ENCODE results near the genes NUTM2F, MFSD14B and FBP1.

GRCh38 chr9:93503782-93504423, 50.5 kb upstream of the FAM120AOS start:
- PRO-cap: no peak

DNA sequence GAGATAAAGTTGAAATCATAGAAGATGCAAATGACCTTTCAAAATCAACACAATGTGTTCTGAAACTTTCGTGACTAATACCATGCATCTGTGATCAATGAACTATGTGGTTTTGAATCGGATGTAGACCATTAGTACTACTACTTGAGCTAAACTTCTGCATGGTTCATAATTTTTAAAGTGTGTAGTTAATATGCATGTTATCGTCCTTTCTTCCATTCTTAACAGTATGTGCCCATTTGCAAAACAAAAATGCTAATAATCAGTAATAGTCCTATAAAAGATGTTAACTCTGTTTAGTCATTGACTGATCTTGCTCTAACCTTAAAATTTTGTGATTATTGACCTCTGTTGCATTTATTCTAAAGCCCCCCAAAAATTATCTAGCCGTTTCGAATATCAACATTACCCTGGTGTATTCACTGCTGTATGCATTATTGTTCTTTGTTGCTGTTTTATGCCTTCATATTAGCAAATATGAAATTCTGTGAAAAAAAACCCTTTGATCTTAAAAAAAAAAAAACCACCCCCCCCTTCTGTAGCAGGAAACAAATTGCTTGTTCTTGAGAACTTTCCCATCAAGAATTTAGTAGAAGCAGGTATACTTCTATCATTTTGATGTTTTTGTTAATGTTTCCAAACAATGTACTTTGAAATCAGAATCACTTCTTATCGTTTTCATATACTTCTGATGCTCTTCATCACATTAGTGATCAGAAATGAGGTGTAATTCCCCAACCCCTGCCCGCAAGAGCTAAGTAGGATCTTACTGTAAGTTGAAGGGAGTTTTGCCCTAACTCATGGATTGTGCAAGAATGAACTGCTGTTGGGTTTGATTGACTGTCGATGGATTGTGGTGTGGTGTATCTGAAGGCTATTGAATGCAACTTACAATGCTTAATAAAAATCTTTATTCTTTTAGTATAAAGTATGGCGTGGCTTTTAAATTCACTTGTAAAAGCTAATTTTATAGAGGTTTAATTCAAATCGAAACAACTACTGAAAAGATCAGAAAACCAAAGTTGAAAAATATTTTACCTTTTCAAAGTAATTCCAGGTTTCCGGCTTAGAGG, 10.9 kb upstream of the PHF2 start:
- PRO-cap: no peak

- PRO-cap: no peak
Measured at GRCh38 chr9:93575161-93575672, 1.2 kb upstream of the PHF2 start.

DNA sequence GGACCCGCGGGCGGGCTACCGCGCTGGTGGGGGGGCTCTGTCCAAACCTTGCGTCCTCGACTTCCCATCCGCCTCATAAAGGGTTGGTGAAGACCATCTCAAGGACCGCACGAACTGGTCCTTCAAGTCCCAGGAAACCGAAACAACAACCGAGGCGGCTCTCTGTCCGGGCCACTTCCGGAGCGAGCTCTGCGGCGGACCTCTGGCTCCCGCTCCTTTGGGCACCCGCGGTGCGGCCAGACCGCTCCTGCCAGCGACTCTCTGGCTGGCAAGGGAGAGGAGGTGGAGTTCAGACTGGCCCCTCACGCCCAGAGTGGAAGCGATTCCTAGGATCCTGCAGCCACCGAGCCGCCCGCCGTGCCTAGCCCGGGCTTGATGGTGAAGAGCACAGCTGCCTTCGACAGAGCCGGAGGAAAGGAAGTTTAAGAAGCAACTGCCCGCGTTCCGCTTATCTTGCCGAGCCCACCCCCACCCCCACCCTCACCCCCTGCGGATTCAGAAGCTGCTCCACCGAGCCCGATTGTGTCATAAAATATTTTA, 4.0 kb downstream of the BARX1 start:
- PRO-cap: no peak

- PRO-cap: no peak
Measured at GRCh38 chr9:94173576-94174416, 85.3 kb upstream of the ZNF169 start.

DNA sequence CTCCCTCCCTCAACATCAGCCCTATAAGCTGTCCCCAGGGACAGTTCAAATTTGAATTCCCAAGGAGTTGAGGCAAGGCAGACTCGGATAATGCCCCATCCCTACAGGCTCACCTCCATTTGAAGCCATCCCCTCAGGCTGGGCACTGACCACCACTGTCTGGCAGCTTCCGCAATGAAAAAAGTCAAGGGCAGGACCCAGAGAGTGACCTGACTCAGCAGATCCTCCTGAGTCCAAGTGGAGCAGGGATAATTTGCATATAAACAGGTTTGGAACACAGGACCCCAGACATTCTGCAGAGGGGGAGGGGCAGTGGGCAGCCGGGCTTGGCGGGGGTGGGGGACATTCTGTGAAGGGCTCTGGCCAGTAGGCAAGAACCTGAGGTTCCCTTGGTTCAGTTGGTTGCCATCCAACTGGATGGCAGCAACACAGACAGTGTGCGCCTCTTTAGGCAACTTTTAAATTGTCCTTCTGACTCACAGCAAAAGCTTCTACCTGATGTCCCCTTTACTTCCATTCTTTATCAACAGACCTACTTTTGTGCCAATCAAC, at the start of gene NUTM2F:
Gene NUTM2F, minus strand, starts transcription at position 150 of the 552 bp plus-strand sequence.
- PRO-cap: no peak

- PRO-cap: bidirectional peak, plus-strand start at chr9:94374569, minus-strand start at chr9:94374297
Measured at GRCh38 chr9:94374098-94375053, at the start of gene MFSD14B. MFSD14B (plus strand) TSS chr9:94374569.

DNA sequence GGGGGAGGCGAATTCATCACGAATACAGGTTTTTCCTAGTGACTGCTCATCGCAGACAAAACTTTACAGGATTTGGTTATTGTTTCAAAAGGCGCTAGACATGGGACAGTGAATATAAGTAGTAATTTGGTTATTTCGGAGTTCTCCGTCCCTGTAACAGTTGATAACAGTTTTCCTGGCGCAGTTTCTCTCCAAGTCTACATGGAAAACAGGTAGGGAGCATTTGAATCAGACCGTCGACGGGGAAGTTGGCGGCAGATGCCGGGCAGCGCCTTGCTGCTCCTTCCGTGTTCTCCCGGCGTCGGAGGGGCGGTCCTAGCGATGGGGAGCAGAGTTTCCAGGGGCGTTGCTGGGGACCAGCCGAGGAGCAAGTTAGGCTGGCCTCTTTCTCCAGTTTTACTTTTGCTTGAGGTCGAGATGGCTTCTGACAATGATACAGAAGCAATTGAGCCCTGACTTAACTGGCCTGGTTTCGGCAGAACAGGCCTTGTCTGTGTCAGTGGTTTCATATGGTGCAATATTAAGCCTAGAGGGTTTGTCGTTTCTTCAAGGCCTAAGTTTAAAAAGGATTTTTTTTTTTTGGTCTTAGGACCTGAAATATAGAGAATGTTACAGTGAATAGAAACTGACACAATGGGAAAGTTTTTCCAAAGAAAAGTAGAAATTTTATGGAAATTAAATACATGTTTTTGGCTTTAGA, 835 bp downstream of the MFSD14B start:
- PRO-cap: no peak

- PRO-cap: no peak
Measured at GRCh38 chr9:94631492-94631909, 7.8 kb downstream of the FBP1 start.

DNA sequence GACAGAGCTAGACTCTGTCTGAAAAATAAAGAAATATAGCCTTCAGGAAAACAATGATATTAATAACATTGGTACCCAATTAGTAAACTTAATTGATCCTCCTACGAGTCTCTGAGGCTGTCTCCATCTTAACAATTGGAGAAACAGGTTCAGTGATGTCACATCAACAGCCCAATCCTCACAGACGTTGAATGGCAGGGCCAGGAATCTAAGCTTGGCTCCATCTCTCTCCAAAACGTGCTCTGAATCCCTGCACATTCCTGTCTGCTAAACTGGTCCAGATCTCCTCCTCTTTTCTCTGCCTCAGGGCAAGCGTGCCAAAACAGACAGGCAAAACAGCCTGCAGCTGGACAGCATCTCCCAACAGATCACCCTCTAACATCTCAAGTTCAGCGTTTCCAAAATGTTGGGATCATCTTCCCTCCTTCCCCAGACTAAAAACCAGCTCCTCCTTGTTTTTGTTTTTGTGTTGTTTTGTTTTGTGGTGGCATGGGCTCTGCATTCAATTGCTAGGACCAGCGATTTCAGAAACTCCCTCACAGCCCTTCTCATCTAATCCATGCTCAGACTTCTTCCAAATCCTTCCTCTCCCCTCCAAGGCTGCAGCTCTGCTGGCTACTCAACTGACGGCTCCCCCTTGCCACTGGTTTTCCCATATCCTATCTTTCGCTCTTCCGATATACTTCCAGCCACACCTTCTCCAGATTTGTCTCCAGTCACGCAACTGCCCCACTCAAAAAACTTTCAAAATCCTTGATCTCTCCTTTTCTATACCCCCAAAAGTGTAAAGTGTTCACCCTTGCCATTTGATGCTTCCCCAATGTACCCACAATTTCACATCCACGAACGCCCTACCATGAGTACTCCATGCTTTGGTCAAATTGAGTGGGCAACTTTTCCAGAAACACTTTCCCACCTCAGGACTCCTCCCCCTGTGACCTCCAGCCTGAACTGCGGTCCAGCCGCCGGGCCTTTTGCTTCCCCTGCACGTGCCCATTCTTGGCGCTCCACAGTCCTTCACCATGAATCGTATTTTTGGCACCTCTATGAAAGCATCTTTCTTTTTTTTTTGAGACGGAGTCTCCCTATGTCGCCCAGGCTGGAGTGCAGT, 6.3 kb downstream of the FBP1 start:
- PRO-cap: no peak

- PRO-cap: no peak
Measured at GRCh38 chr9:94638100-94638885, 1.0 kb downstream of the FBP1 start.

DNA sequence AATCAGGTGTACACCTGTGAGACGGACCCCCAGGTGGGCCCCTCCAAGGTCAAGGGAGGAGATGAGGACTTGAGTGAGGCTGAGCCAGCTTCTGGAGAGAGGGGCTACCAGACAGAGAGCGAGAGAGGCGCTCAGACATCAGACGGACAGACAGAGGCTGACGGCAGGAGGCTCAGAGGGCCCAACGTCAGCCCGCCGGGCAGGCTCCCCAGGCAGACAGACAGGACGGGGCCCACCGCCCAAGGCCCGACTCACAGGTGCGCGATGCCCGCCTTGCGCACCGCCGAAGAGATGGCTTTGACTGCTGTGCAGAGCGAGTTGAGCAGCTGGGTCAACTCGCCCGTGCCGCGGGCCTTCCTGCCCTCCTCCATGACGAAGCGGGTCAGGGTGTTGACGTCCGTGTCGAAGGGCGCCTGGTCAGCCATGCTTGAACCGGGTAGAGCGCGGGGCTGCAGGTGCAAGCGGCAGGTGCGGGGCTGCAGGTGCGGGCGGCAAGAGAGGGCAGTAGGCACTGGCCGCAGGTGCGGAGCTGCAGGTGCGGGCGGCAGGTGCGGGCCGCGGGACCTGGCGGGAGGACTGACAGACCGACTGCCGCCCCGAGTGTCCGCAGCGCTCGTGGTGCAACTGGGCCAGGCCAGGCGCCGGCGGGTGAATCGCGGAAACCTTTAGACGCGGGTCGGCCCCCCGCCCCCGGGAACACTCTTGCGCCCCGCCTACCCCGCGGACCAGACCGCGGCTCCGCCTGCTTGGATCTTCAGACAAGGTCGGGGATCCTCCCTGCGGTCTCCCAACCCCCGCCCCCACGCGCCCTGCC, at the start of gene FBP1:
Gene FBP1, minus strand, starts transcription at position 633 of the 814 bp plus-strand sequence.
- PRO-cap: bidirectional peak, plus-strand start at position 402 of the sequence, minus-strand start at position 288 of the sequence; bidirectional peak, plus-strand start at position 757 of the sequence, minus-strand start at position 605 of the sequence

GRCh38 chr9:94655762-94656207, 16.5 kb upstream of the FBP1 start:
- PRO-cap: no peak

GRCh38 chr9:94864997-94865530, 138.6 kb downstream of the AOPEP start:
- PRO-cap: no peak

- PRO-cap: no peak
Measured at GRCh38 chr9:94882789-94883323, 156.4 kb downstream of the AOPEP start.

DNA sequence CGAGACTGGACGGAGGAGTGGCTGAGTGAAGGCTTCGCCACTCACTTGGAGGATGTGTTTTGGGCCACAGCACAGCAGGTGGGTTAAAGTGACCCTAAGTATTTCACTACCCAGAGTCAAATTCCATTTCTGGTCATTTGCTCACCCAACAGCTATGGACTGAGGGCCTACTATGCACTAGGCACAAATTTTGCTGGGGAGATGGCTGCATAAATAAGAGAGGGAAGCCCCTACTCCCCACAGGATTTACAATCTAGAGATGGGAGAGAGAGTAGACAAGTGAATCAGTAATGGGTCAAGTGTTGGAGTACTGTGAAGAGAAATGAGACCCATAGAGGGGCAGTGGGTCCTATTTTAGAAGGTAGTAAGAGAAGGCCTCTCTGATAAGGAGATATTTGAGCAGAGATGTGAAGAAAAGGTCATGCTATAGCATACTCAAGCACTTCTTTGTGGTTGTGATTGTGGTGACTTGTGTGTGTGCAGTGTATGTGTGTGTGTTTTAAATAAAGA, 197.7 kb downstream of the AOPEP start:
- PRO-cap: no peak

DNA sequence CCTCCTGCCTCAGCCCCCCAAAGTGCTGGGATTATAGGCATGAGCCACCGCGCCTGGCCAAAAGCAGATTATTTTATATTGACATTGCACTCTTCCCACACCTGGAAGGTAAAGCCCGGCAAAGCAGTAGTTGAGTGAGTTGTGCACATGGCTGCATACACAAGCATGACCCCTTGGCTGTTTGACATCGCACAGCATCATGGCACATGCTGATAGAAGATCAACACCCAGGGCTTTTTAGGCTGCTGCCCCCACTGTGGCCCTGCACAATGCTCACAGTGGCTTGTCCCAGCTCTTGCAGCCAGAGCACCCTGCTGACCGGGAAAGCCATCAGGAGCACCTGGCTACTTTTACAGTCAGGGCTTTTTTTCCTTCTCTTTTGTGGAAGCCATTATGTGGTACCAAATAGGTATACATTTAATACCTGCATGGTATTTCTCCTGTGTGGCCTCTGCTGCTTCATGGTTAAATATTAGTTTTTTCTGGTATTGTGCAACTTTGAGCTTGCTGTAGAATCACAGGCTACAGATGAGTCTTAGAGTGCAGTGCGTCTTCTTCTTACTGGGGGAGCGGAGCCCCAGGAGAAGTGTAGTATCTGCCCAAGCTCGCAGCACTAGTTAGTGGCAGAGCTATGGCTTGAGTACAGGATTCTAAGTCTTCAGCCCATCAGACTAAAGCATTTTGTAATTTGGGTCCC, 264.5 kb downstream of the AOPEP start:
- PRO-cap: no peak

GRCh38 chr9:95005898-95006182, 279.3 kb downstream of the AOPEP start:
- PRO-cap: no peak

- PRO-cap: no peak
Measured at GRCh38 chr9:95030867-95031382, 286.6 kb downstream of the FANCC start.

DNA sequence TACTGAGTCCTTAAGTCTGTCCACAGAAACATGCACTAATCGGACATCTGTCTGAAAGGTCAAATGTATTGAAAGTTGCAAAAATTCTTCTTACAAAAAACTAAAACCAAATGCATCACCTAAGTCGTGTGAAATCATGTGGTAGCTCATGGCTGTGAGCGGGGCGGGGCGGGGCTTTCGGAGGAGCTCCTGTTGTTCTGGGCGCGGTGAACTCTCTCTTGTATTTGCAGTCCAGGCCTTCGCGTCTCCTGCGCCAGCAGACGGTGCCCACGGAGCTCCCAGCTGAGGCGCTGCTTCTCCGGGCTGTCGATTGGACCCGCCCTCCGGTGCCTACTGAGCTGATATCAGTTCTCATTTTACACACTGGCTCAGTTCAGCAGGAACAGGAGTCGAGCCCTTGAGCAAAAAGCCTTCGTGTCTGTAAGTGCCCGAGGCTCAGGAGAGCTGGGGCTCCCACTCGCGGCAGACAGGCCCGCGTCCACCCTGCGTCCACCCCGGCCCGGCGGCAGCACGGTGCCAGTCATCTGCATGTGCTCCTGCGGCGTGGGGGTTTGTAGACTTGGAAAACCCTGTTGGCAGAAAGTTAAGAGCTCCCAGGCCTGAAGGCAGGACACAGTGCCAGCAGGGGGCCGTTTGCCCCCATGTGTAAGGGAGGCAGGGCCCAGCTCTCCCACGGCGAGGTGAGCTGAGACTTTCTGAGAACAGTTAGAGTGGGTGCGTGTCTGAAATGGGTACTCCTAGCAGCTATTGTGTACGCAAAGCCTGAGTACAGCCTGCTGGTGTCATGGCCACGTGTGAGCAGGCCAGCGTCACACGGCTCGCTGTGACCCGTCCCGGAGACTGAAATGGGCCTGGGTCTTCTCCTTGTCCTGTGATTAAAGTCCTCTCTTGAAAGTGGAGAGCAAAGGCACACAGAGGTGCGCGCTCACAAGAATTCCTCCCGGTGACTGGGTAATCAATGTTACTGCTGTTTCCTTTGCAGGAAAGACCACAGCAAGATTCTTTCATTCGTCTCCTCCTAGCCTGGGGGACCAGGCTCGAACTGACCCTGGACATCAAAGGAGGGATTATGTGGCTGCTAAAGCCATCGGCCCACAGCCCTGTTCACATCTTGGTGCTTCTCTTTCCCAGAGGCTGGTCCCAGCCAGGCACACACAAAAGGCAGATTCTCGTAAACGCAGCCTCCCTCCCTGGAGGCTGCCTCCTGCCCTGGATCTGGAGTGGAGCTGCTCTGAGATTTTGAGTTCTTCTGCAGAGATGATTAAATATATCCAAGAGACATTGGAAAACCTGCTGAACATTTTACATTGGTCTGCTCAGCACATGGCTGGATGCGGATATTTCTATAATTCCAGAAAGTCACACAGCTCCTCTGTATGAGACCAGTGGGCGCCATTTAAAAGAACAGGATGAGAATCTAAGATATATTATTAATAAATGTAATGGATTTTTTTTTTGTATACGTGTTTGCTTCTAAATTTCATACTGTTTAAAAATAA, 231.3 kb downstream of the FANCC start:
- PRO-cap: no peak

All from vermiform appendix (tissue), 1 donor.